Measurements from ENCODE around the genes MEF2B and HAPLN4.

DNA sequence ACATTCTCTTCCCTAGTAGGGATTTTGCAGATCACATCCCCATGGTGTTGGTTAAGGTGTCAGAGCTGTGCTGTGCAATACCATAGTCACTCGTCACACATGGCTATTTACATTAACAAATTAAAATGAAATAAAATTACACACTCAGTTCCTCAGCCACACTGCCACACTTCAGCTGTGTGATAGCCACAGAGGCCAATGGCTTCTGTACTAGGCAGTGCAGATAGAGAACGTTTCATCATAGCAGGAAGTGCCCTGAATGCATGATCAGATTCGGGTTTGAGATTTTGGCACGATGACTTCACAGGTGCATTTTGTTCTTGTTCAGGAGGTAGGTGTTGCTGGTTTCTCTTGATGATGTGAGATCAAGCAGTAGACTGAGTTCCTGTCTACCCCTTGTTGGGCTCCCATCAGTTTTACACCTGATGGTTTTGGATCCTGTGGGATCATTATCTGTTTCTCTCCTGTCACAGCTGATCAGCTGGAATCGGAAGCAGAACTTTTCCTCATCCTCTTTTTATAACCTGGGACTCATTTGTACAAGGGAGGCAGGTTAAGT, 6.5 kb downstream of the ARMC6 start:
- PRO-cap, 8 experiments = no peak in any of the 8 experiments

DNA sequence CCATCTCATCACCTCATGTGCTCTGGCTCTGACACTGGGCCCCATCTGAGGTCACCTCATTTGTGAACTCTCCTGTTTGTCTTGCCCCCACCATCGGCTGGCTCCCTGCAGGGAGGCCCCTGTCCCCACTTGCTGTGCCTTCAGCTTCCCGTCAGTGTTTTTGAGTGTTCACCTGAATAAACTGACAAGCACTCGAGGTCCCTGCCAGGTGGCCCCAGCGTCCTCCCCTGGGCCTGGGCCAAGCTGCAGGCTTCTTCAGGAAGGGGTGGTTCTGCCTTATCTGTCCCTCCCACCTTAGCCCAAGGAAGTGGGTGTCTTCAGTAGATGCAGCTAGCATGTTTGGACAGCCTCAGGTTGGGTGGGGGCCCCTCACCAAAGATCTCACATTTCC, 3.8 kb upstream of the SLC25A42 start:
- PRO-cap, 8 experiments = no peak in any of the 8 experiments

- PRO-cap, 8 experiments = no peak in any of the 8 experiments
These were observed 33.2 kb downstream of the SLC25A42 start for GRCh38 chr19:19096749-19097588.

GRCh38 chr19:19098633-19099144, 34.9 kb downstream of the SLC25A42 start:
- PRO-cap, 8 experiments = no peak in any of the 8 experiments

- PRO-cap, 8 experiments = no peak in any of the 8 experiments
These were observed 32.1 kb downstream of the TMEM161A start for GRCh38 chr19:19106150-19106685.

- PRO-cap, 8 experiments = no peak in any of the 8 experiments
These were observed 9.4 kb downstream of the MEF2B start for GRCh38 chr19:19160265-19161445.

GRCh38 chr19:19169996-19170570, at the start of gene MEF2B:
Gene MEF2B (minus strand): TSS chr19:19170263.
- PRO-cap, 8 experiments = peak in 2 of 8 experiments; most common plus-strand start chr19:19170425 (in 1); most common minus-strand start chr19:19170263 (in 2)

- PRO-cap, 8 experiments = no peak in any of the 8 experiments
These were observed at the start of gene HAPLN4 for GRCh38 chr19:19262652-19263198. Gene HAPLN4 (minus strand): TSS chr19:19262804.

DNA sequence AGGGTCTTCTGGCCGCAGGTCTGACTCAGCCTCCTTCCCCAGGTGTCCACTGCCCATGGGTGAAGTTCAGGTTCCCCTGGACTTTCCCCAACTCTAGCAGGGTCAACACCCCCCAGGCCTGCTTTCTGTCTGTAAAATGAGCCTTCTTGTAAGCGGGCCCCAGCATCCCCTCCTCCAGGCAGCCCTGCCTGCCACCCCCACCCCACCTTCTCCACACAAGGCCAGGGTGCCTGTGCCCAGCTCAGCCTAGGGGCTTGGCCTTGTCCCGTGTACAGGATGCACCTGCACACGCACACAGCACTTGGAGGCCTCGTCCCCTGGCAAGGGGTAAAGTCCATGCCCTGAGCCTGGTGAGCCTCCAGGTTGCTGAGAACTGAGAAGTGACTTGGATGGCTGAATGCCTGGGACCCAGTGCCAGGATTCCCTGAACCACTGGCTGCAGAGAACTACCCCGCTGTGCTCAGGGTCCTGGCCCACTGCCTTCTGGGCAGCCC, 1.6 kb upstream of the TM6SF2 start:
- PRO-cap, 8 experiments = no peak in any of the 8 experiments

- PRO-cap, 8 experiments = no peak in any of the 8 experiments
These were observed 34.3 kb upstream of the GATAD2A start for GRCh38 chr19:19371102-19371603.

- PRO-cap, 8 experiments = no peak in any of the 8 experiments
These were observed 24.5 kb upstream of the GATAD2A start for GRCh38 chr19:19380942-19381443.

DNA sequence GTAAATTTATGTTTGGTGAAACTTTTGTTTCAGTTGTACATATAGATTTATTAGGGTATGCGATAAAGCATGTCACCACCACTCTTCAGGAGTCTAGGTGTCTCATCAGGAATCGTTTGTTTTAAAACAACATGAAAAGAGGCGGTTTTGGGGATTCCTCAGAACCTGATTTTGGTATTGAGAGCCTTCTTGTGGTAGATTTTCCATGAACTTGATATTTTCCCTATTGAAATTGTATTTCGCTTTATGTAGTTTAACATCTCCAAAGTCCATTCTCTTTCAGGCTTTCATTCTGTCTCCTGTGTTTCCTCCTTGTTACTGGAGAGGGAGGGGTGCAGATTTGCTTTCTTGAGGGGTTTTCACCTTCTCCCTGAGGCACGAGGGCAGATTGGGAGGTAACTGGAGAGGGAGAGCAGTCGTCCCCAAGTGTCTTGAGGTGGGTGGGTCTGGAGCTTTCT, 726 bp upstream of the GATAD2A start:
- PRO-cap, 8 experiments = peak in 2 of 8 experiments; most common plus-strand start position 386 of the sequence (in 2); most common minus-strand start position 271 of the sequence (in 1)

DNA sequence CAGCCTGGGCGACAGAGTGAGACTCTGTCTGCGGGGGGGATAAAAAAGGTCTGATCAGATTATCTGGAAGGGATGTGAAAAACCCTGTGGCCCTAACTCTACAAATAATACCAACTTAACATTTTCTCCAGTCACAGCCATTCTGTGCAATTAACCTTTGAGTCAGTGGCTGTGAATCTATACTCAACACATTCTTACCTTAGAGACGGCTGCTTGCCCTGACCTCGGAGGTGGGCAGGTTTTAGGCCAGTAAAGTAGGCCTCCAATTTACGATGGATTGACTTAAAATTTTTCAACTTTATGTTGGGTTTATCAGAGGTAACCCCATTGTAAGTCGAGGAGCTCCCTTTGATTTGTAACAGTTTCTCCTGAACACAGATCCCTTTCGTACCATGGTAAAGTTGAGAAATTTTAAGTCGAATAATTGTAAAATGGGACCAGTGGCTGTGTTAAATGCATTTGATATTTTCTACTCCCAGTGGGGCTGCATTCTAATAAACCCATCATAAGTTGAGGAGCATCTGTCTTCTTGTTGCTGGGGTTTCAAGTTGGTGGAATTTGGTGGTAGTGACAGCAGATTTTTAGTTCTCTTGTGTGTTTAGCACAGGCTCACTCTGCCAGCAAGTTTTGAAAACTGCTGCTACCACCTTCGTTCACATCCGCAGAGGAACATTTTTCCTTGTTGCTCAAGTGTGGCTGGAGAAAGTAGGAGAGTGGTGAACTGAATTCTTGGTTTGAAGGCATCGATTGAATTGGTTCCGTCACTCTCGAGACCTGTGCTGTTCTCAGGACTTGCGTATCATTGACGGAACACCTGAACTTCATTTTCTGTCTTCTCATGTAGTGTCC, 7.3 kb downstream of the GATAD2A start:
- PRO-cap, 8 experiments = peak in 1 of 8 experiments; most common plus-strand start position 156 of the sequence (in 1)

DNA sequence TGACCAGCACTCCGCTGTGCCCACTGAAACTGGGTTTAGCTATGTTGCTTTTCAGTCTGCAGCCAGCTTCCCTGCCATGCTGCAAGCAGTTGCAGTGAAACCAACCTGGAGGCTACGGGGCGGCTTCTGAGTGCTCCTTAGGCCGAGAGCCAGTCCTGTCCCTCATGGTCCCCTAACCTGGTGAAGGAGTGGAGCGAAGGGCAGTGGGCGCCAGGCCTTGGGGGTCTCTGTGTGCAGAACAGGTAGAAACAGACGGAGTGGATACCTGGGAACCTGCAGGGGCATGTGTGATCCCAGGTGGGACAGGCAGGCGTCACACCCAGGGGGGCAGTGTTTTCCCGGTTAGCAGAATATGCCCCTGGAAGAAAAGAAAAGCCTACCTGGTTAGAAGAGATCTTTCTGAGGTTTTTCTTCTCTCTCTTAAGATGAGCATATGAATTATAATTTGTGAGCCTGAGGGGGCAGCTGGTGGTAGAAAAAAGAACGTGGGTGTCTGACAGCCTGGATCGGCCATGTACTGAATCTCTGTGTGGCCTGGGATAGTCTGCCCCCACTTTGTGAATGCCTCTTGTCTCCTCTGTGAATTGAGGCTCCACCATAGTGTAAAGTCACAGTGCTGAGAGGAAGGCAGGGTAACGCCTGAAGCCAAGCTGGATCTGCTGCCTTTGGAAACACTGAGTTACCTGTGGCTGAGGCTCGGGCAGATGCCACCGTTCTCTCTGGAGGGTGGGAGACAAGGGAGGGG, 38.7 kb downstream of the TSSK6 start:
- PRO-cap, 8 experiments = peak in 4 of 8 experiments; most common plus-strand start position 178 of the sequence (in 4)

GRCh38 chr19:19503240-19503622, 12.1 kb downstream of the TSSK6 start:
- PRO-cap, 8 experiments = peak in 1 of 8 experiments; most common plus-strand start chr19:19503433 (in 1)

- PRO-cap, 8 experiments = peak in 5 of 8 experiments; most common plus-strand start chr19:19627683 (in 1); most common minus-strand start chr19:19627968 (in 2)
These were observed 503 bp downstream of the LPAR2 start for GRCh38 chr19:19627393-19628040.

GRCh38 chr19:19632644-19633139, 4.7 kb upstream of the LPAR2 start:
- PRO-cap, 8 experiments = peak in 1 of 8 experiments; most common minus-strand start chr19:19632920 (in 1)

- PRO-cap, 8 experiments = peak in 7 of 8 experiments; most common plus-strand start chr19:19662160 (in 7); most common minus-strand start chr19:19661730 (in 1)
These were observed 2.1 kb downstream of the ATP13A1 start for GRCh38 chr19:19660930-19662278.

GRCh38 chr19:19669744-19670416, 1.2 kb downstream of the ZNF101 start:
- PRO-cap, 8 experiments = peak in 3 of 8 experiments; most common plus-strand start chr19:19669977 (in 2)

- PRO-cap, 8 experiments = peak in 2 of 8 experiments; most common plus-strand start chr19:19677702 (in 2)
These were observed 8.8 kb downstream of the ZNF101 start for GRCh38 chr19:19677114-19678084.

Data from peripheral blood mononuclear cell (primary cell).